Metastatic Lung Carcinoma in the Adrenal Gland (tissue), 1 donor: ENCODE measurements around a stretch of chr1.

GRCh38 chr1:17572113-17572859 lies 32.8 kb downstream of the ARHGEF10L start:
- PRO-cap: no peak

DNA sequence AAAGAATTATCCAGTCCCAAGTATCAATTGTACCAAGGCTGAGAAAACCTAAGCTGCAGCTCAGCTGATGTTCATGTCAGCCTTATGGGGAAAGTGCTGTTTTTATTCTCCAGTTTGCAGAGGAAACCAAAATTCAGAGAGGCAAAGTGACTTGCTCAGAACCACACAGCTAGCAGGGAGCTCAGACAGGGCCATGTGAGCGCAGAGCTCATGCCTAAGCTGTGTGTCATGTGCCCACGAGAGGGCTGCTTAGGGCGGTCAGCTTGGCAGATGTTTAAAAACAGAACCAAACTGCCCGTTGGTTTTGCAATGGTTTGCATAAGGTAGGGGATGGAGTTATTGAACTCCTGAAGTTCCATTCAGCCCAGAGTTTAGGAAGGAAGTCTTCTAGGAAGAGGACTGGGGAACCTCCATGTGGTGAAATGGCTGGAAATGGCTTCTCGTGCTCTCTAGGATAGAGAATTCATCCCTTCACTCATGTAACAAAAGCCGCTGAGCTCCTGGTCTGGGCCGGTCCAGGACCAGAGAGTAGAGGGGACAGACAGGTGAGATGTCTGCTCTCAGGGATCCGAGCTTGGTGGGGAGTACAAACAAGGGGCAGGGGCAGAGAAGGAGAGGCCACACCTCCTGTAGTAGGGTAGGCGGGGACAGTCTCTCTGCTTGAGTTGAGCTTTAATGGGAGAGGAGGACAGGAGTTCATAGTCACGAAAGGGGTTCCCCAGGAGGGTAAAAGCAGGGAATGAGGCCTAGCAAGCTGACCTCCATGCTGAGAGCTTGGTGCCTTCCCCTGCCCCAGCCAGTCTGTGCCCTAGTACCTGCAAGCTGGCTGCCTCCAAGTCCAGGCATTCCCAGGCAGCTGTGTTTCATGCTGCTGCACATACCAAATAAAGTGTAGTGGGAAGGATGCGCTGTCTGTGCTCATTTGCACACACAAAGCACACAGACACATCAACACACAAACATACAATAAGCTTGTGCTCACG lies 46.9 kb downstream of the ARHGEF10L start:
- PRO-cap: no peak

DNA sequence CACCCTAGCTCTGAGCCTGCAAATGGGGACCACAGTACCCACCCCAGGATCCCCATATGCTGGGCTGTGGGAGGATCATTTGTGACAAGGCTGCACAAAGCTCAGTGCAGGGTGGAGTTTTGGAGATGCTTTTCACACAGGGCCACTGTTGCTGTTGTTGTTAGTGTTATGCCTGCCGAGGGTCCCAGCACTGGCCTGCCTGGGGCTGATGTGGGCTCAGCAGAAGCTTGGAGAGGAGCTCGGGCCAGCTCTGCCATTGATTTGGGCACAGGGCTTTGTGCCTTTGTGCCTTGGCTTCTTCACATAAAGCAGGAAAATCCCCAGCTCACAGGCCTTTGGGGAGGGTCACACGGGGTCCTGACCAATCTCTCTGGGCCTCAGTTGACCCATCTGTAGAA lies 65.5 kb downstream of the ARHGEF10L start:
- PRO-cap: no peak

DNA sequence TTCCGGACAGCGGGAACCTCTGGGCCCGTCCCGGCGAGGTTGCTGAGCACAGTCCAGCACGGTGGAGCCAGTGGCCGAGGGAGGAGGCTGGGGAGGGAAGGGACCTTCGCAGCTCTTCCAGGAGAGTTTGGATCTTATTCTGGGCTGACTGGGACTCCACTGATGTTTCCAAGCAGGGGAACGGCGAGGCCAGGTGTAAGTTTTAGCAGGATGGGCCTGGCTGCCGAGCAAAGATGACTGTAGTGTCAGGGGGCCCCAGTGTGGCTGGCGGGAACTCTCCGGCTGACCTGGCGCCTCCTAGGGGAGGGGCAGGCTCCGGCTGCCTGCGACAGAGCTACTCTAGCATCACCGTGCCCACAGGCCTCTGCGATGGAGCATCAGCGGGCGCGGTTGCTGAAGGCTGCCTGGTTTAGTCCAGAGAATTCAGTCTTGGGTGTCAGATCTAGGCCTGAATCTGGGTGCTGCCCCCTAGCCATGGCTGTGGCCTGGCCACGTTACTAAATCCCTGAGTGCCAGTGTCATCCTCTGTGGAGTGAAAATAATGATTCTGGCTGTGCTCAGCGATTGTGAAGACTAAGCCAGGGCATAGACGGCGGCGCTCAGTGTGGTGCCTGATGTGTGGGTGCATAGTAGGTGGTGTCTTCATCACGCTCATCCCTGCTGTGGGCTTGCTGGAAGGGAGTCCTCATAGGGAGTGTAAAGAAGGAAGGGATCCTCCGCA lies 107.4 kb downstream of the ARHGEF10L start:
- PRO-cap: no peak

- PRO-cap: no peak
Measured at GRCh38 chr1:17666962-17667575, 88.1 kb upstream of the ACTL8 start.

- PRO-cap: no peak
Measured at GRCh38 chr1:17891104-17891671, 136.1 kb downstream of the ACTL8 start.

GRCh38 chr1:18111589-18112090 lies 4.0 kb downstream of the IGSF21 start:
- PRO-cap: no peak

GRCh38 chr1:18201889-18202412 lies 94.4 kb downstream of the IGSF21 start:
- PRO-cap: no peak

DNA sequence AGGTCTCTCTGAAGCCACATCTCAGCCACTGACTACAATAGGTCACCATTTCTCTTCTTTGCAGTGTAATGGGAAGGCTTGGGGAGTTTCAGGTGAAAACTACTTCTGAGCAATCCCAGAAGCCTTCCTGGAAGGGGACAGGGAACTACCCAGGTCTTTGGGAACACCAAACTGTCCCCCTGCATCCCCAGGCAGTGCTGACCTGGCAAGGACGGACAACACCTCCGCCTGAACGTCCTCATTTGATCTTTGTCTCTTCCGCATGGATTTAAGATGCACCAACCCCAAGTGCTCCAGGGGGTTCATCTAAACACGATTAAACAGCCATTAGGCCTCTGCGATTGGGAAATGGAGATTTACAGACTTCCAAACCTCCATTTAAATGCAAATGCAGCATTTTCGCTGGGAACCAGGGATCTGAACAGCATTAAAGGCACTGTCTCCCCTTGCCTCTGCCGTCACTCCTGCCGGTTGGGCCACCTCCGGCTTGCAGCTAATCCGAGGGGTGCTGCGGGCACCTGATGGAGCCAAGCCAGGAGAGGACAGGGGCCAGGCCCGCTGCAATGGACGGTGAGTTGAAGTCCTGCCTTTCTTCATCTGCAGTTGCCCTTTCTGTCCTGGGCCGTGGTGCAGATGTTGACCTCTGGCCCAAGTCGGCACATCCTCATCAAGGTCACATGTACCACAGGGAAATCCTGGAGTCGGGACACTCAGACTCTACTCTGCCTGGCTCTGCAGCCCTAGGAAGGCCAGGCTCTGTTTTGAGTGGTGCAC lies 70.4 kb upstream of the KLHDC7A start:
- PRO-cap: no peak

DNA sequence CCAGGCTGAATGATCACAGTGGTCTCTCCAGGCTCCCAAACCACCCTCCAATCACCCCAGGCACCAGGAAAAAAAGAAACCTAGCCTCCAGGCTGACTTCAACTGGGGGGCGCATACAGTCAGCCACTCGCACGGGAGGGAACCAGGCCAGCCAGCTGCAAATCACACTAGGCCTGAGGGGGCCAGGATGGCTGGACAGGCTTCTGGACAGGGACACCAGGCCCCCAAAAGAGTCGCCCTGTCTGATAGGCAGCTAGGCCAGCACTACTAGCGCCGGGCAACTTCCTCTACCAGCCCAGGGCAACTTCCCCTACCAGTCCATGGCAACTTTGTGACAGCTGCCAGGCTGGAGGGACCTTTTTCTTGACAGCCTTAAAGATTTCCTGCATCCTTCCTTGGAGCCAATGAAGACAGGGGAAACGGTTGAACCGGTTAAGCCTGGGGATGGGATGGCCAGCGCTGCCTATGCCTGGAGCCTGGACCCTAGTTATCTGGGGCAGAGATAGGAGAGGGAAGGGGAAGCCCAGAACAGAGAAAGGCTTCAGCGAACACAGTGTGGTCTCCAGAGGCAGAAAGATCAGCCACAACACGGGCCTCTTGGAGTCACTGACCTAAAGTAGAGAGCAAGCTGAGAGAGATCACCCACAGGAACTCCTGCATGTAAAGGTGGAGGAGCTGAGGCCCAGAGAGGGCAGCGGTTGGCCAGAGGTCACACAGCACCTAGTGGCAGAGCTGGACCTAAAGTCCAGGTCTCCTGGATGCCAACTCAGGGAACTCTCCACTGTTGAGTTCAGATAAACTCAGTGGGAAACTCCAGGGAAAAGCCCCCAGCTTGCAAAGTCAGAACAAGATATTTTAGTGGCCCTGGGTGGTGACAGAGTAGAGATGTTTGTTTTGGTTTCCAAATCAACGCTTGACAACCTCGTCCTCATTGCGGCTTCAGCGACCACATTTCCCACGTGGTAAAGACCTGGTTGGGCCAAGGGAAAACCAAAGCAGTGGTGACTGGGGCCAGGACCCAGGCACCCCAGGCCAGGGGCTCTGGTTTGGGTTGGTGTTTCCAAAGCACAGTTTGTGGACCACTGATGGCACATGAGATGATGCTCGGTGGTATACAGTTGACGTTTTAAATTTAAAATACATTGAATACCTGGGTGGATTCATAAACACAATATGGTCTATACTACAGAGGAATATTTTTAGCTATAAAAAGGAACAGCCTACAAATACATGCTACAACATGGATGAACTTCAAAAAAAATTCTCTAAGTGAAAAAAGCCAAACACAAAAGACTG lies 4.7 kb downstream of the IFFO2 start:
- PRO-cap: no peak

DNA sequence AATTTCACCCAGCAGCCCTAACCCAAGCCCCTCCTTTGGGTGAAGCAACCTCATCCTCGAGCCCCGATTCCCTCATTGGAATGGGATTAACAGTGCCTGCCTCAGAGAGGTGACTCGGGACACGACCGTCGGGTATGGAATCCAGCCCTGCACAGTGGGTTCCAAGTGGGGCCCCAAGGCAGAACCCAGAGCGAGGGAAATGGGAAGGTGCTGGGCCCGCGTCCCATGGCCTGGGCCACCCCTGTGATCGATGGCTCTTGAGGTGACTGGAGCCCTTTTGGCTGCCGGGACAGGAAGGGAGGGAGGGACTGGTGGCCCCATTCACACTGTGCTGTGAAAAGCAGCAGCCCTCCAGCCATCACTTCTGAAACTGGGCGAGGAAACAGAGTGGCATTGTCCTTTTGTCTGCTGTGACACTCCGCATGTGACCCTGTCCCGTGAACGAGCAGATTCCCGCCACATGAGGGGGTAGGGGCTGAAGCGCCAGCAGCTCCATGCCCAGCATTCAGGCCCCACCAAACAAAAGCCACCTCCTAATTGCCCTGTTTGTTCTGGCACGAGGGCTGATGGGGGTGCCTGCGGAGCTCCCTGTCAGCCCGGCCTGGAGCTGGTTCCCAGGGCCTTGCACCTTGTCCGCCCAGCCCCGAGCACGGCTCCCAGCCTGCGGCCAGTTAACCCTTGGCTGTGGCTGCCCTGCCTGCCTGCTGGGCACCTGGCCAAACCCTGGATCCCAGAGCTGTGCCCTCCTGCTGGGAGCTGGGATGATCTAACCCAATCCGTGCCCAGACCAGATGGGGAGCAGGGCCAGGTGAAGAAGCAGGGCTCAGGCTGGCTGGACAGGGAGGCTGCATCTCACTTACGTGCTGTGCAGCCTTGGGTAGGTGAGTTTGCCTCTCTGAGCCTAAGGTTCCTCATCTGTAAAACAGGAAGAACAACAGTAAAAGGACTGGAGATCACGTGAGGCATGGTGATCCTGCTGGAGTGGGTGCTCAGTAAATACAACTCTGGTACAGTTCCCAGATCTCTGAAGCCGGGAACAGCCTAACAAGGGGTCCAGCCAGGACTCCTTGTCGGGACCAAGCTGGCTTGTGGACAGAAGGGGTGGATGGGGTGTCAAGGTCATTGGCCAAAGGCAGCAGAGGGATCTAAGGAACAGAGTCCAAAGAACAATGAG lies 110.7 kb upstream of the IFFO2 start:
- PRO-cap: no peak

- PRO-cap: no peak
Measured at GRCh38 chr1:19069946-19070549, 113.6 kb upstream of the IFFO2 start.

GRCh38 chr1:19074845-19075968 lies 118.7 kb upstream of the IFFO2 start:
- PRO-cap: no peak

- PRO-cap: no peak
Measured at GRCh38 chr1:19084450-19084945, 125.6 kb downstream of the UBR4 start.

GRCh38 chr1:19097113-19097504 lies 113.0 kb downstream of the UBR4 start:
- PRO-cap: no peak

DNA sequence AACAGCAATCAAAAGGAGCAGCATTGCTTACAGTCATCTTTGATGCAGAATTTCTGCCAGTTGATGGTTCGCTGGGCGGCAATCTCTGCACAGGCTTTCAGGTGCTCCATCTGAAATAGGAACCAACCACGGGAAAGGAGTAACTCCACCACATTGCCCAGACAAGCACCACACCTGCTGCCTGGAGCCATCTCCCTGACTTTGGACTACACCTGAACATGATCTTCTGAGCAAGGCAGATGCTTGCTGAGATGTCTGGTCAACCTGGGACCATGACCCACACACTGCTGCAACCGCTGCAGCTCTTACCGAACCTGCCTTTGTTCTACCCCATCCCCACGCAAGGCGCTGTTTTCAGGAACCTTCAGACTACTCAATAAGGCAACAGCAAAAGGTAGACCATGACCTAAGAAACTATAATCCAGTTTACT lies 88.1 kb downstream of the UBR4 start:
- PRO-cap: no peak

- PRO-cap: no peak
Measured at GRCh38 chr1:19130206-19131001, 79.7 kb downstream of the UBR4 start.

GRCh38 chr1:19139073-19139648 lies 70.9 kb downstream of the UBR4 start:
- PRO-cap: no peak

DNA sequence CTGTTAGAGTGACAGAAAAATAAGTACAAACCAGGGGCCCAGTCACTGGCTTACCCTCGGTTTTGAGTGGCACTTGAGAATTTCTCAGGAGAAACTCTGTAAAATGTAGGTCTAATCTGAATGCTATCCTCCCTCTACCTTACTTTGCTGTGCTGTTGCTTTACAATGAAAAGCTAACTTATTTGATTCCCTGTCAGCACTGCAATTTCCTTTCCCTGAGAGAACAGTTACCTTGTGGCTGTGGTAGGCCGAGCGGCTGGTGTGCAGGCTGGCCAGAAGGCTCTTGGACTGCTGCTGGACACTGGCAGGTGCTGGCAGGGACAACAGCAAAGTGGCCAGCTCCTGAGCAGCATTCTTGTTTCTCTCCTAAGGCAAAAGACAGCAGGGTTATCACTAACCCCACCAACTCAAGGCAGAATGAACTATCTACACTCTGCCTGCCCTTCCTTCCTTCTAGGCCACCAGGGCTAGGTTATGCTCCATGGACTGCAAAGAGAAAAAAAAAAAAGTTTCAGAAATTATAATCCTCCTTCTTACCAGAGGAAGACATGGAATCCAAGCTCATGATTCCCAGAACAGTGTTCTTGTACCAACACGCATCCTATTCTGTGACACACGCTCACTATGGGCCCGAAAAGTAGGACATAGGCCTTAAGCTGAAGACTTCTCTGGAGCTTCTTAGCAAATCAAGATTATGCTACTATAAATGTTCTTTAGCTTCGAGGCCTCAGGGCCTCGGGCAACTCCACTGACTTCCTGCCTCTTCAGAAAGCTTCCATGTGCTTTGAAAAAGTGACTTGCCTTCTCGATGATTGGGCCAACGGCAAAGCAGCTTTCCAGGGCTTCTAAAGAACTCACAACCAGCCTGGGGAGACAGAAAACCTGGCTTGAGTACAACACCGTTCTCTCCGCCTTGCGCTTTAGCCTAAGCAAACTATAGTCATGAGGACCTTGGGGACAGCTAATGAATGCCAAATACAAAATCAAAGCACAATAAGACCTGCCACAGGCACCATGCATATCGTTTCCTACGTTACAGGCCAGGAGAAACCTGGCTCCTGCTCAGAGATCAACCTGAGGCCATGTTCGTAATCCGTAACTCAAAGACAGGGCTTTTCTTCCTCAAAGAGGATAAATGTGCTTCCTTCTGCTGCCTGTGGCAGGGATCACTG lies 61.9 kb downstream of the UBR4 start:
- PRO-cap: no peak

DNA sequence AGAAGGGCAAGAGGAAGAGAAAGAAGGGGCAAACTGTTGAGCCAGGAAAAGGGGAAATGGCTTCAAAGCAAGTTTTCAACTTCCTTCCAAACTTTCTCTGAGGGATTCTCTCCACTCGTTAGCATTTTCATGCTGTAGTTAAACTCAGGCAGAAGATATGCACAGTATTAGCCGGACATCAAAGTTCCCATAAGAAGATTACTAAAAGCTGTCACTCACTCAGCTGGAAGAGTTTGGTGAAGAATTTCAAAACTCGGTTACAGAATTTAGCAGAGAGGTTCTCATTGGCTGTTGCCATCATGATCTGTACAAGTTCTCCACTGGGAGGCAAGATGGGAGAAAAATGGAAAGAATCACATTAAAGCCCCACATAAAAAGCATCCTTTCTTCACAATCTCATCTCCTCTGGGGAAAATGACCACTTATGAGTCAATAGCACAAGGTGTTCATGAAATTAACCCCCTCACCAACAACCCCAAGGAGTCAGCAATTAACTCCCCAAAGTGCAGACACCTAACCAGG lies 45.0 kb downstream of the UBR4 start:
- PRO-cap: no peak